Fibroblast of the aortic adventitia (primary cell): ENCODE results near the gene LRRC17.

GRCh38 chr7:101691824-101692310 lies 62.8 kb upstream of the MYL10 start:
- CAGE, long polyA plus RNA: no peak

GRCh38 chr7:101815247-101815739 lies 2.1 kb upstream of the CUX1 start:
- CAGE, long polyA plus RNA: no peak

DNA sequence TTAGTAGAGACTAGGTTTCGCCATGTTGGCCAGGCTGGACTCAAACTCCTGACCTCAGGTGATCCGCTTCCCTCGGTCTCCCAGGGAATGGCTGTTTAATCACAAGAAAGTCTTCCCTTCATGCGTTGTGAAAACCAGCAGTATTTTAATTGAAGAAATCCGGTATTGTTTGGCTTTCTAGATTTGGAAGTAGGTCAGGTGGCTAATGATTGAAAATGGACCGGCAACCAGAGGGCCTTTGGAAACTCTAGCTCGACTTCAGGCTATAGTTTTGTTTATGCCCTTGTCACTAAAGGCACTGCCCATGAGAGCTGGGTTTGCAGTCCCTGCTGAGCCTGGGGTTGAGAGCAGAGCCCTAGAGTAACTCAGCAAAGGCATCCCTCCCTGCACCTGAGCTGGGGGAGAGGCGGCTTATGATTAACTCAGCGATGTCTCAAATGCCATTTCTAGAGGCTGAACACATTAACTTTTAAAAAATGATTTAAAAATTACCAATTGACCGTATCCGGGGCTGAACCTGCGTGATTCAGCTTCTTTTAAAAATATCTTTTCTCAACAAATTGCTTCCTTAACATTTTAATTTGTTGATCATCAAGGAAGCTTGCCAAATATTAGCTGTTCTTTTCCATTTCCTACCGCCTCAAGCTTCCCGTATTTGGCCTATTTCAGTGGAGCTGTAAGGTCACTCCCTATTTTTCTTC lies 41.6 kb downstream of the CUX1 start:
- CAGE, long polyA plus RNA: no peak

GRCh38 chr7:101865004-101865936 lies 47.8 kb downstream of the CUX1 start:
- CAGE, long polyA plus RNA: no peak

DNA sequence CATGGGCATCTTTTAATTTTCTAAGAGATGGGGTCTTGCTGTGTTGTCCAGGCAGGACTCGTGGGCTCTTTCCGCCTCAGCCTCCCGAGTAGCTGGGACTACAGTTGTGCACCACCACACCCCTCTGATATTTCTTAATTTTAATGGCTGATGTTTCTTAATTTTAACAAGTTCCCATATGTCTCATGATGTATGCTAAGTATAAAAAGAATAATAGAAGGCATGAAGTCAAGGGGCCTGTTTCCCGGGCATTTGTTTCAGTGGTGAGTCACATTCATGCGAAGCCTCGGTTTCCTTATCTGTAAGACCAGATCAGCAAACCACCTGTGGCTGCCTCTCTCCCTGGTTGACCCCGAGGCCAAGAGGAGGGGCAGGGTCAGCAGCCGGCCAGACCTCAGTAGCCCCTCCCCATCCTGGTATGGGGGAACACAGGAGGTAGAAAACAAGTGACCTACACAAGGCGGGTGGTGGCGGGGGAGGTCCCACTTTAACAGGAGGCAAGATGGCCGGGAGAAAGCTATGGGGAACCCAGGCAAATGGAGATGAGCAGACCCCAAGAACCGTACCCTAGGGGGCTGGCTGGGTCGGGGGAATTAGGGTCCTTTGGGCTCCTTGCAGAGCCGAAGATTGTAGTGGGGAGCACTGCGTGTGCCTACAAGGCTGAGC lies 85.5 kb downstream of the CUX1 start:
- CAGE, long polyA plus RNA: no peak

- CAGE, long polyA plus RNA: no peak
Measured at GRCh38 chr7:101940553-101941449, 123.4 kb downstream of the CUX1 start.

DNA sequence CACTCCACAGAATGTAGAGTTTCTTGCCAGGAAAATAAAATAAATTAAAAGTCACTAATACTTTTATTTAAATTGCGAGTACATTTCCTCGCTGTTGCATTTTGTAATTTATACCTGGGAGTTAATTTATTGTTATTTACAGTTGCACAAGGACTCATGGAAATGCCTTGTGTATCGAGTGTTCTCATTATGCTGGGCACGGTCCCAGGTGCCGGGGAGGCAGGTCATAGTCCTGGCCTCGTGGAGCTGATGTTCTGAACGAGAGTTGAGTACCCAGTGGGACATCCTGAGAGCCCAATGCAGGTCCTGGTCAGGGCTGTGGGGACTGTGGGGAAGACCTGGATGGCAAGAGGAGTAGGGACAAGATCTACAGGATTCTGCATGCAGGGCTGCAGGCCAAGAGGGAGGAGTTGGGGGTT lies 127.9 kb downstream of the CUX1 start:
- CAGE, long polyA plus RNA: no peak

DNA sequence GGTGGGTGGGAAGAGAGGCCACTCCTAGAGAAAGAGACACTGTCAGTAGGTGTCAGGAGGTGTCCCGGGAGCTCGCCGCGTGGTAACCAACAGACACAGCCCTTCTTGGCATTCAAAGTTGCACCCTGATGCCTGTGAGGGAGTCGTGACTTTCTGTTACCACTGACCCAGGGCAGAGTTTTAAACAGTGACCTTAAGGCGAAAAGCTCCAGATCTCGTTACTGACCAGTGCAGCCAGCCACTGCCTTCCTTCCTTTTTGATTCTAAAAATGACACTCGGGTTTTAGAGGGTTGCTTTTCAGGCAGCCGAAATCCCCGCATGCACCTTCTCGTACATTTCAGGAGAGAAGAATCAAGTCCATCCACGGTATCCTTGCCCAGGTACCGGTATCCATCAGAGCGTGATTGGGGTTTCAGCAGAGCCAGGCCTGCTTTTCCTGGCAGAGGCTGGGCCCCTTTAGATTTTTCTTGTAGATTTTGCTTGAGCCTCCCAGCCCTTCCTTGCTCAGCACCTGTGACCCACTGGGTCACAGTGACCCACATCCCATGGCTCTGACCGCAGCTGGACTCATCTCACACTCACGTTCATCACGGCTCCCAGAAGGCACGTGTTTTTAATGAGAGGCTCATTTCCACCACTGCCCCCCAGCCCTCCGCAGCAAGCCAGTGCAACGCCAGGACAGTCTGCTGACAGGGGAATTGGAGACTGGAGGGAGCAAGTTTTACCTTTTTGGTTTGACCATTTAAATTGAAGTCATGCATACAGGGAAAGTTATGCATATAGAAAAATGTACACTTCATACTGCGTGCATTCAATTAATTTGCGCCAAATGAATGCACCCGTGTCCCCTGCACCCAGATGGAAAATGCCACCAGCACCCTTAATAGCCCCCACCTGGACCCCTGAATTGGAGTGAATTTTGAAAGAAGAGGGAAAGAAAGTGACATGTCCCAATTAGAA lies 155.6 kb downstream of the CUX1 start:
- CAGE, long polyA plus RNA: no peak

- CAGE, long polyA plus RNA: no peak
Measured at GRCh38 chr7:102008861-102009510, 191.6 kb downstream of the CUX1 start.

- CAGE, long polyA plus RNA: no peak
Measured at GRCh38 chr7:102095528-102096055, 191.1 kb upstream of the SH2B2 start.

DNA sequence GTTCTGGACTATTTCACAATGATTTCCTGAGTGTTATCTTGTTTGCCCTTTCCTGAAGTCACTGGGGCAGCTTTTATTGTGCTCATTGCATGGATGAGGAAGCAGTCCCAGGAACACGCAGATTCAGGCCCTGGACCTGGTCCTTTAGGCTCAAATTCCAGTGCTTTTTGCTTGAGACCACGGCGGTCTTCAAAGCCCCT lies 165.1 kb upstream of the SH2B2 start:
- CAGE, long polyA plus RNA: no peak

GRCh38 chr7:102153211-102154122 lies 133.2 kb upstream of the SH2B2 start:
- CAGE, long polyA plus RNA: no peak

- CAGE, long polyA plus RNA: no peak
Measured at GRCh38 chr7:102285959-102286644, 566 bp upstream of the SH2B2 start.

DNA sequence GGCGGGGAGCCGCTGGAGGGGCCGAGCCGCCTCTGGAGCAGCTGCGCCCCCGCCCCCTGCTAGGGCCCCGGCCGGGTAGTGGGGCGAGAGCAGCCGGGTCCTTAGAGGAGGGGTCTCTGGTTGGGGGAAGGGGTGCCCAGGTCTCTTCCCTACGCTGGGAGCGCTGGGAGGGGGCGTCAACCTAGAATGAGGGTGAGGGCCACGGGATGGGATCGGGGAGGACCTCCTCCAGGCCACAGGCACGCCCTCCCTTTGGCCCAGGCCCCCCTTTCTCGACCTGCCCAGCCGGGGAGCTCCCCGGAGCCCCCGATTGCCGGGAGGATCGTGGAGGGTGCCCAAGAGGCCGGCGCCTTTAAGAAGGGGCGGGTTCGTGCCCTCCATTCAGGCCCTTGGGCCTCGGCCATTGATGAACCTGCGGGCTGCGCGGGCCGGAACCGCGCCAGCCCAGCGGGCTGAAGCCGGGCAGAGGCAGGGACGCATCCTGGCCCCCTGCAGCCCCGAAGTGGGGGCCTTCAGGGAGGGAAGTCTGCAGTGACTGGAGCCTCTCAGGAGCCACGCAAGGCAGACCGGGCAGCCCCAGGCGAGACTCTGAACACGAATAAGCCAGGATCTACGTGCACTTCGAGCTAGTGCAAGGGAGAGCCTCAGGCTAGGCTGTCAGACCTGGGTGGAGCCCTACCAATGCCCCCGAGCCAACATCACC lies 806 bp downstream of the SH2B2 start:
- CAGE, long polyA plus RNA: no peak

GRCh38 chr7:102305427-102306230 lies 19.0 kb downstream of the SH2B2 start:
- CAGE, long polyA plus RNA: no peak

- CAGE, long polyA plus RNA: no peak
Measured at GRCh38 chr7:102329258-102329814, 26.9 kb downstream of the SPDYE6 start.

DNA sequence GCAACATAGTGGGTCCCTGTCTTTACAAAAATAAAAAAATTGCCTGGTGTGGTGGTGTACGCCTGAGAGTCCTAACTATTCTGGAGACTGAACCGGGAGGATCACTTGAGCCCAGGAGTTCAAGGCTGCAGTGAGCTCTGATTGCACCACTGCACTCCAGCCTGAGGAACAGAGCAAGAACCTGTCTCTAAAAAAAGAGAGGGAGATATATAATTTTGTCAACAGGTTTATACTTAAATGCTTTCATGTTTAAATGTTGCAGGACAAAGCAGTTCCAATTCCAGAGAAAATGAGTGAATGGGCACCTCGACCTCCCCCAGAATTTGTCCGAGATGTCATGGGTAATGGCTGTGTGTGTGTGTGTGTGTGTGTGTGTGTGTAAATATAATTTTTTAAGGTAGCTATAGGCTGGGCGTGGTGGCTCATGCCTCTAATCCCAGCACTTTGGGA lies 1.2 kb downstream of the PRKRIP1 start:
- CAGE, long polyA plus RNA: no peak

DNA sequence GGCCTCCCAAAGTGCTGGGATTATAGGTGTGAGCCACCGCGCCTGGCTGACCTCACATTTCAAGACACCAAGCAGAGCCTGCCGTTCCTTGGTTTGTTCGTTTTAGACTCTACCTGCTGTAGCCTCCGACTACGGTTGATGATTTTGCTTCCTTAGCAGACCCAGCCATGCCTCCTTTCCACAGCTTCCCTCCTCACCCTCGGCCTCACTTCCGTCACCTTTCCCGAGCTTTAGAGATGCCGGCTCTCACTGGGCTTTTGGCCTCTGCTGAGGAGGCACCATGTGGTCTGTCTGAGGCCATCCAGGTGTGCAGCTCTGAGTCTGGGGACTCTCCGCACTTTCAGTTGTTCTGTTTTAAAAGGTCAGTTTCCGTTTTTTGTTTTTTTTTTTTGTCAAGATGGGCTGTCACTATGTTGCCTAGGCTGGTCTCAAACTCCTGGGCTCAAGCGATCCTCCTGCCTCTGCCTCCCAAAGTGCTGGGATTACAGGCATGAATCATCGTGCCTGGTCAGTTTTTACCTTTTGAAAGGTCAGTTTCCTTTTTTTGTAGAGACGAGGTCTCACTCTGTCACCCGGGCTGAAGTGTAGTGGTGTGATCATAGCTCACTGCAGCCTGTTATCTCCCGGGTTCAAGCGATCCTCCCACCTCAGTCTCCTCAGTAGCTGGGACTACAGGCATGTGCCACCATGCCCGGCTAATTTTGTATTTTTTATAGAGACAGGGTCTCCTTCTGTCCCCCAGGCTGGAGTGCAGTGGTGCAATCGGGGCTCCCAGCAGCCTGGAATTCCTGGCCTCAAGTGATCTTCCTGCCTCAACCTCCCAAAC lies 11.8 kb downstream of the ORAI2 start:
- CAGE, long polyA plus RNA: no peak

GRCh38 chr7:102799508-102800458 lies 51.0 kb downstream of the FAM185A start:
- CAGE, long polyA plus RNA: no peak

- CAGE, long polyA plus RNA: no peak
Measured at GRCh38 chr7:102912599-102913456, at the start of gene LRRC17. Gene LRRC17, plus strand, starts transcription at chr7:102913000.